Spleen (tissue), 7 donors: ENCODE measurements around a stretch of chr10.

DNA sequence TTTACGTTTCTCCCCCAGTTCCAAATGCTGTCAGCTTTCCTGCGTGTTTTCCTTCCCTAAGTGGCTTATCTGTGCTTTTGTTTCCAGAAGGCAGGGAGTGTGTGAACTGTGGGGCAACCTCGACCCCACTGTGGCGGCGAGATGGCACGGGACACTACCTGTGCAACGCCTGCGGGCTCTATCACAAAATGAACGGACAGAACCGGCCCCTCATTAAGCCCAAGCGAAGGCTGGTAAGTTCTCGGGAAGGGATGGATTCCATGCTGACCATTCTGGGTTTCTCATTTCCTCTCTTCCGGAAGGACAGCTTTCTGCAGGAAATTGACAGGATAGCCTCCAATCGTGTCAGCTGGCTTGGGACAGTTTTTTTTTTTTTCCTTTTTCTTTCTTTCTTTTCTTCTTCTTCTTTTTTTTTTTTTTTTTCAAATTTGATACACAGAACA, 9.4 kb downstream of the GATA3 start:
- PRO-cap, 4 experiments: no peak in any of the 4 experiments
- RAMPAGE, long total RNA, 4 experiments: no peak in any of the 4 experiments

GRCh38 chr10:8072225-8072575, 17.7 kb downstream of the GATA3 start:
- PRO-cap, 4 experiments: no peak in any of the 4 experiments
- RAMPAGE, long total RNA, 4 experiments: no peak in any of the 4 experiments

GRCh38 chr10:8453543-8453906, 399.0 kb downstream of the GATA3 start:
- PRO-cap, 4 experiments: no peak in any of the 4 experiments
- RAMPAGE, long total RNA, 4 experiments: no peak in any of the 4 experiments

DNA sequence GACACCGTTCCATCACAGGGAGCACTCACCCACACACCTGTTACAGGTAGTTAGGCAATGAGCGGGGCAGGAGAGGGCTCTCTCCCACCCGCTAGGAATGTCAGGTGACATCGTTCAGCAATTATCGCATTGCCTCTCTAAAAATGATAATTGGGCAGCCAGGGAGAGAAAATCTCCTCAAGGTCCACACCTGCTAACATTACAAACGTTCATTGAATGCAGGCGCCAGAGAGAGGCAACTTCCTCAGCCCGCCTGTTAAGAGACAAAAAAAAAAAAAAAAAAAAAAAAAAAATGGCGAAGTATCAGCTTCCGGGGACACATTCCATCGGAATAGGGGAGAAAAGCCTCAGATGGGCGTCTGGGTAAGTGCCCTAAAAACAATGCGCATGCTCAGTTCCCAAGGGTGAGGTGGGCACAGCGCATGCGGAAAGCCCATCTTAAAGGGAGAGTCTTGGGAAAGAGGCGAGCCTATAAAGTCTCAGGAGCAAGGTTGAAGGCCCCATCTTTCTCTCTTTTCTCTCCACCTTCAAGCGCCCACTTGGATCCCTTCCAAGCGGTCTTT, 1139.8 kb upstream of the CELF2 start:
- PRO-cap, 4 experiments: no peak in any of the 4 experiments
- RAMPAGE, long total RNA, 4 experiments: no peak in any of the 4 experiments

DNA sequence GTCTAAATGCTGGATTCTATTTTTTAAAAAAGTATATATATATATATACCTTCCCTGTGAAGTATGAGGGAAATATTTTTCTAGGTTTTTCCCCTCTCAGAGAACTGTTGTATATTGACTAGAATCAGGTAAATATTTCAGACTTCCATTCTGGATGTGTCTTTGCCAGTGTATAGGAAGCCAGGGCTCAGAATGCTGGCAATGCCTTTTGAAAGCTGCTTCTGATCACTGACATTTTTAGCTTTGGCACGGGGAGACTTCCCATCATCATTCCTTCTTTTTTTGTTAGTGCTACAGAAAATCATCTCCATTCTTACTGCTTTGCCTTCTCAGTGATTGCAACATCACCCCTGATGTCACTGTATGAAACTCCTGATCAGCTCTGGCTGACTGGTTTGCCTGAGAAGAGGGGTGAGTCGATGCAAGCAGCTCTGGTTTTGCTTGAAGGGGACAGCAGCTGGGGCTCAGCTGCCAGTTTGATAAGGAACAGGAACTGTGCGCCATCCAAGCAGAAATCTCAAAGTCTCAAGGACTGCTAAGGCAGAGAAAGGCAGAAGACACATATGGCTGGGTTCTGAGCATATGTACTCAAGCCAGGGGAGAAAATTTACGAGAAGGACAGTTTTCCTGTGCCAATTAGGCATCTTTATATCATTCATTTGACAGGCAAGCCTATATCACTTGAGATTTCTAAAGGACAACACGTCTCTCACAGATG, 808.6 kb upstream of the CELF2 start:
- PRO-cap, 4 experiments: peak in 2 of 4 experiments; most common plus-strand start position 474 of the sequence (in 2); most common minus-strand start position 361 of the sequence (in 1)
- RAMPAGE, long total RNA, 4 experiments: no peak in any of the 4 experiments

GRCh38 chr10:10794673-10795288, 222.9 kb upstream of the CELF2 start:
- PRO-cap, 4 experiments: no peak in any of the 4 experiments
- RAMPAGE, long total RNA, 4 experiments: no peak in any of the 4 experiments

GRCh38 chr10:10796154-10797135, 221.2 kb upstream of the CELF2 start:
- PRO-cap, 4 experiments: no peak in any of the 4 experiments
- RAMPAGE, long total RNA, 4 experiments: no peak in any of the 4 experiments

GRCh38 chr10:10798088-10799168, 219.2 kb upstream of the CELF2 start:
- PRO-cap, 4 experiments: no peak in any of the 4 experiments
- RAMPAGE, long total RNA, 4 experiments: no peak in any of the 4 experiments

DNA sequence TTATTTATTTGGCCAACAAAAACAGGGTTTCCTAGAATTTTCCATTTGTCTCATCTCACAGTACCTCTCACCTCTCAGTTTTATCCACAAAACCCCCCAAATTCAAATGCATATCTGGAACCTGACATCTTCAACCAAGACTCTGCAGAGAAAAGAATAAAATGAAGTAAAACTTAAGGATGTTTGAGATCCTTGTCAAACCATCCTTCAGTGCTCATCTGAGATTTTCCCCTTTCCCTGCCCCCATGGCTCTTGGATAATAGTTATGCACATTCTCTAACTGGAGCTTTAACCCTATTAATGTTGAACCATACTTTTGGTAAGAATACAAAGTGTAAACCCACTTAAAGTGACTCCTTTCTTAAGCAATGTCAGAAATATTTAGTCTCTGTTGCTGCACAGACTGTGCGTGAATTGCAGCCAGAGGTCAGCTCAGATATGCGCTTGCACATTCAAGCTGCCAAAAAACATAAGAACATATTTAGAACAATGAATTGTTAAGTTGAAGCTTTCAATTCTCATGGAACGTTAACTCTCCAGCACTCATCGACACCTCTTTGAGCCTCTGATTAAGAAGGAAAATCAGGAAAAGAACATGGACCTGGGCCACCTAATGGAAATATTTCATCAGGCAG, 193.2 kb upstream of the CELF2 start:
- PRO-cap, 4 experiments: no peak in any of the 4 experiments
- RAMPAGE, long total RNA, 4 experiments: no peak in any of the 4 experiments

DNA sequence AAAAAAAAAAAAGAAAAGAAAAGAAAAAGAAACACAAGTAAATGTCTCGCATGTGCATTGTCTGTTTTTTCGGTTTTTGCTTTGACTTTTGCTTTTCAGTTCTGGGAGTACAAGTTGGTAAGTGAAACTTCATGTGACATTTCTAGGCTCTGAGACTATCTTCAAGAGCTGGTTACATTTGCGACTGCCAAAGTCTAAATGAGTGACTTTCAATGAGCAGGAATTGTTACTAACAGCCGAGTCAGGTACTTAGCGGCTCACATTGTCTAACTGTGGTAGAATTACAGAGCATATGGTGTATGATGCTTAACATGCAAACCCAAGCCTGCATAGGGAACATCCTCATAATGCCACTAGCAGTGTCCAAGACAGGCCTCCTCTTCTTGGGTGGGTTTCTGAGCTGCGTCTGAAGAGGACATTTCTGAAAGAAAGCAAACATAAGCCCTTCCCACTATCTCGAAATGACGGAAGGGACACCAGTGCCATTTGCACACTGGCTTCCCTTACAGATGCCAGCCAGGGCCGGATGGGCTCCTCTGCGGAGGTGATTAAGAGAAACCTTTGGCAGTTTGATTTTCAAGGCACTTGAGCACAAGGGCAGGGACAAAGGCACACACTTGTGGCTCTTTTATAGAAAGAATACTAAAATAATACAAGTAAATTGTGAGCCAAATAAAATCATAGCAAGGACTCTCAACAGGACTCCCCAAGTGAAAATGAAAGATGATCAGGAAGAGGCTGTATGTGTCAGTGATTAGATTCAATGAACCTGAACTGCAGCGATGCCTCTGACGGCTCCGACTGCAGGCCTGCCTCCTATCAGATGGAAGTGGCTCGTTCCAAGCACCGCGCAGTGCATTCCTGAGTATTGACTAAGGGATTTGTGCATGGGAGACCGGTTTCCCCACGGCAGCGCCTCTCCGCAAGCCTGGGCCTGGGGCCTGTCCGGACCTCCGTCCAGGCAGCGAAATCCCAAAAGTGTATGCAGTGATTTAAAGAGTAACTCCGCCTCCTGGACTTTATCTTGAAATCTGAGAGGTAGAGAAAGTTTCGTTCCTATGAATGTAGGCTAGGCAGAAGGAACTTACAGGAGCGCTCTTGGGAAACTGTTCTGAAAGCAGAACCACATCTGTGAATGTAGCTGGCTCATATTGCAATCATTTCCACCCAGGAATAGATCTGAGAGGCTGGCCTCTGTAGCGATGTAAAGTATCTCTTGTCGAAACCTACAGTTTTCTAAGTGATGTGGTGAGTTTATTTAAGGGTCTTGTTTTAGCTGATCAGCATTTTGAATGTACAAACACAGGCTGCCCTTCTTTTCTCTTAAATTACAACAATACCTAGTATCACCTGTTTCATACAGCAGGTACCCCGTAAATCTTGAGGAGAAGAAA, 106.5 kb upstream of the CELF2 start:
- PRO-cap, 4 experiments: no peak in any of the 4 experiments
- RAMPAGE, long total RNA, 4 experiments: no peak in any of the 4 experiments

GRCh38 chr10:11160993-11161332, 143.3 kb downstream of the CELF2 start:
- PRO-cap, 4 experiments: peak in 1 of 4 experiments; most common plus-strand start chr10:11161187 (in 1)
- RAMPAGE, long total RNA, 4 experiments: no peak in any of the 4 experiments

DNA sequence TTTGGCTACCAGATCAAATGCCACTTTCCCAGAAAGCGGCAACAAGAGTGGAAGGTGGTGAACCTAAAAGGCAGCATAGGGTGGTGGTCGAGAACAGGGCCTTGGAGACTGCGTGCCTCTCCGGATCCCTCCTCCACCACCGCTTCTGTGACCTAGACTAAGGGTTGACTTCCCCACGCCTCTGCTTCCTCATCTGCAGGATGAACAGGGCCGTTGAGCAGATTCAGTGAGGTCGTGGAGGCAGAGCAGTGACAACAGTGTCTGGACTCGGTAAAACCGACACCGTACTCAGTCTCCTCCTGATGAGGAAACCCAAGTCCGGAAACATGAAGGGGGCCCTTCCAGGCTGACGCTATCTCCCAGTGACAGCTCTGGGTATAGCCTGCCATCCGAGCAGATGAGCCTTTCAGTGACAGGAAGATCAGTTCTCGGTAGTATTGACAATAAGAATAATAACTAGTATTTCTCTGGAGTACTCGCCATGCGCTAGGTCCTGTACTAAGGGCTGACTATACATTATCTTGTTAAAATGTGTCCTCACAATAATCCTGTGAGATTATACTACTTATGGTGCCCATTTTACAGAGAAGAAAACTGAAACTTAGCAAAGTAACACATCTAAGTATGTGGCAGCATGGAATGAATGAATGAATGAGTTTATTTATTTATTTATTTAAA, 162.7 kb downstream of the CELF2 start:
- PRO-cap, 4 experiments: peak in 4 of 4 experiments; most common plus-strand start position 226 of the sequence (in 4); most common minus-strand start position 159 of the sequence (in 4)
- RAMPAGE, long total RNA, 4 experiments: no peak in any of the 4 experiments

GRCh38 chr10:11199800-11200369, 182.2 kb downstream of the CELF2 start:
- PRO-cap, 4 experiments: no peak in any of the 4 experiments
- RAMPAGE, long total RNA, 4 experiments: no peak in any of the 4 experiments

- PRO-cap, 4 experiments: no peak in any of the 4 experiments
- RAMPAGE, long total RNA, 4 experiments: no peak in any of the 4 experiments
Observed at GRCh38 chr10:11205738-11206384, 188.2 kb downstream of the CELF2 start.

DNA sequence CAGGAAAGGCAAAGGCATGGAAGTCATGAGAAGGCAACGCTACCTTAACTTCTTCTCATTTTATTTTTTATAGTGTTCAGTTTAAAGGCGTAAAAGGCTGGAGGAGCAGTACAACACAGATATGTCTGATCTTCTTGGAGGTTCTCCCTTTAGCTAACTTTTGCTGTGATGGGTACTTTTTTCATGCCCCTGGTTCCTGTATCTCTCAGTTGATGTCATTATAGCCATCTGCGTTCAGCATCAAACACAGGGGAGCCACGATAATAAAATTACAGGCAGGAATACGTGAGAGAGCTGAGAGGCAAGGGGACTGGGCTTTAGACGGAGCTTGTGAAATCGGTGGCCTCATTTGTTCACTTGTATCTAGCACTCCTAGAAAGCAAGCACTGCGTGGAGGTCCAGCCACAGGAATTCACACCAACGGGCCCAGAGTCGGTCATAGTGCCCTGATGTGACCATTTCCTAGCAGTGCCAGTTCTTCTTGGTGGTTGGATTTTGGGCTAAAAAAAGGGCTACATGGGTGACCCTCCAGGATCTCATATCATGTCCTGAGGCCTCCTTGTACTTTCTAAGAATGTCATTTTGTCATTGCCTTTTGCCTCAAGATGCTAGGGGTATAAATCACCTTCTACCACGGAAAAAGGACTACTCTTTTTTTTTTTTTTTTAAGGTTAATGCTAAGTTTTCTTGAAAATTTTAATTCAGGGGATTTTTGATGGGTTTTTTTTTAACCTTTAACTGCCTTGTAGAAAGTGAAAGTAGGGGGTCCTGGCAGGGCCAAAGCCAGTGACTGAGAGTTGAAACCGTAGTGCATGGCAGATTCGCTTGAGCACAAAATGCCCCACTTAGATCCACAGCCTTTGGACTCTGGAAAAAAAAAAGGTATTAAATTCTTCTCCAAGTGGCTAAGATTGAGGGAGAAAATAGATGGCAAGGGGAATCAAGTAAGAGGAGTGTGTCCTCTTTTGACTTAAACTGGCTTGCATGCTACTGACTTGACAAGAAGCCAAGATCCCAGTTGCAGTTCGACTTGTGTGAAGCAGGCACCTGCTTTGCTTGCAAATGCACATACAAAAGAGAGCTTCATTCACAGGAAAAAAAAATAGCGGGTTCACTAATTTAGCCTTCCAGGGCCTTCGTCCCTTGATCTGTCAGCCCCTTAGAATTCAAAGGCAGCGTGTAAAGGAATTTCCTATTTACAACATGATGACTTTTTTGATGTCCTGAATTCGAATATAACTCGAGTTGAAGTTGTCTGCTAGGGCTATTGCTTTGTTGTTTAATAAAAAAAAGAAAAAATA, 191.7 kb downstream of the CELF2 start:
- PRO-cap, 4 experiments: peak in 1 of 4 experiments; most common plus-strand start position 806 of the sequence (in 1)
- RAMPAGE, long total RNA, 4 experiments: no peak in any of the 4 experiments

- PRO-cap, 4 experiments: no peak in any of the 4 experiments
- RAMPAGE, long total RNA, 4 experiments: no peak in any of the 4 experiments
Observed at GRCh38 chr10:11224777-11225266, 207.2 kb downstream of the CELF2 start.

GRCh38 chr10:11225771-11226436, 208.2 kb downstream of the CELF2 start:
- PRO-cap, 4 experiments: no peak in any of the 4 experiments
- RAMPAGE, long total RNA, 4 experiments: no peak in any of the 4 experiments

DNA sequence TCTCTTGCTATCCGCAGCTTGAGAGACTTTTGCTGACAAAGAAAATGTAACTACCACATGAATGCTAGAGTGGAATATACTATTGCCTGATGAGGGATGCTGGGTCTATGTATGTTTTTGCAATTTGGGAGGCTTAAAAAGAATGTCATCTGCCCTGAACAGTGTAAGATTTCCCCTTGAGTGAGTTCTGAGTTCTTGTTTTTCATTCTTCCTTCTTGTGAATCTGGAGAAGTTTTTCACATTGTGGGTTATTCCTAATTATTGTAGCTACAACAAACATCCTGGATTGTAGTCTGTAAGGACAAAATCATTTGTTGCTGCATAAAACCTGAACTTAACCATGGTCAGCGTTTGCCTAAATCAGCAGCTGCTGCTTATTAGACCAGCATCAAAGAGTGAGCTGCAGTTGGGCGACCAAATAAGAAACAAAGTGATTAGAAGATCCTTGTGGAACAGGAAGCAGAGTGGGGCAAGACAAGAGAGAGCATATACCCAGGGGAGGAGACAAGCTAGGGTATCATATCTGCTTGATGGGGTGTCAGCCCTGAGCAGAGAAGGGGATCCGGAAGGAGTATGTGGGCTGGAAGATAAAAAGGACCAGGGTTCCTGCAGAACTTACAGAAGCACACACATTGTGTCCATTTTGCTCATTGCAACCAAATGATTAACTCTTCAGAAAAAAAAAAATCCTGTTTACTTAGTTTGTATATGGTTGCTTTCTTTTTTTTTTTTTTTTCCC, 213.5 kb downstream of the CELF2 start:
- PRO-cap, 4 experiments: no peak in any of the 4 experiments
- RAMPAGE, long total RNA, 4 experiments: no peak in any of the 4 experiments

GRCh38 chr10:11245075-11245361, 227.3 kb downstream of the CELF2 start:
- PRO-cap, 4 experiments: no peak in any of the 4 experiments
- RAMPAGE, long total RNA, 4 experiments: no peak in any of the 4 experiments

DNA sequence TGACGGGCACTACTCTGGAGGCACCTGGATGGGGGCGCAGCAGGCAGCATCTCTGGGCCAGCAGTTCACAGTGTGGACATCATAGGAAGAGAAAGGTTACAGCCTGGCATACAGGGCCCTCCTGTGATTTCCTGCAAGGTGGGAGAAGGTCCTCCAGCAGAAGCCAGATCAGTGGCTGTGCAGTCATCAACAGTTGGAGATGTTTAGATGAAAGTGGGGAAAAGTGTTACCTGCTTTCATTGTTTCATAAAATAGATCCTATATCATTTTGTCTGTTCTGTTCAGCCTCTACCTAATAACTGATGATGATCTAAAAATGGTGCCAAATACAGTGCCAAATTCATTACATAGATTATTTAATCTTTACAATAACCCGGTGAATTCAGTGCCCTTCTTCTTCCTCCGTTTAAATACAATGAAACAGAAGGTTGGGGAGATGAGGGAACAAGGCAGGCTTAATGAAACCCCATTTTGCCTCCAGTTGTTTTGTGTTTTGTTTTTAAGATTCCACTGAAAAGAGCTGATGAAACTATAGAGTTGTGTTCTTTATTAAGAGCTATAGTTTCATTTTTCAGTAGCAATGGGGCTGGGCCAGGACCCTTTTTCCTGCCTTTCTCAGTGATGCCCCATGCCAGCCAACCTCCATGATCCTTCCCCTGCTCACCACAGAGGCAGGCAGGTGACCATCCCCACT, 289.7 kb downstream of the CELF2 start:
- PRO-cap, 4 experiments: no peak in any of the 4 experiments
- RAMPAGE, long total RNA, 4 experiments: no peak in any of the 4 experiments